Amniotic epithelial cell (primary cell): ENCODE results near the gene ABCF1.

- RRBS = 2% methylated on average over 20 of the region's 49 CpGs
Observed at GRCh38 chr6:30101949-30102819, 10.7 kb downstream of the TRIM31 start.

GRCh38 chr6:30184786-30185041 lies 21.4 kb downstream of the TRIM15 start:
- RRBS = no CpG with 5 or more reads among the region's 3 CpGs

GRCh38 chr6:30206600-30207708 lies 6.3 kb downstream of the TRIM26 start:
- RRBS = no CpG with 5 or more reads among the region's 11 CpGs

DNA sequence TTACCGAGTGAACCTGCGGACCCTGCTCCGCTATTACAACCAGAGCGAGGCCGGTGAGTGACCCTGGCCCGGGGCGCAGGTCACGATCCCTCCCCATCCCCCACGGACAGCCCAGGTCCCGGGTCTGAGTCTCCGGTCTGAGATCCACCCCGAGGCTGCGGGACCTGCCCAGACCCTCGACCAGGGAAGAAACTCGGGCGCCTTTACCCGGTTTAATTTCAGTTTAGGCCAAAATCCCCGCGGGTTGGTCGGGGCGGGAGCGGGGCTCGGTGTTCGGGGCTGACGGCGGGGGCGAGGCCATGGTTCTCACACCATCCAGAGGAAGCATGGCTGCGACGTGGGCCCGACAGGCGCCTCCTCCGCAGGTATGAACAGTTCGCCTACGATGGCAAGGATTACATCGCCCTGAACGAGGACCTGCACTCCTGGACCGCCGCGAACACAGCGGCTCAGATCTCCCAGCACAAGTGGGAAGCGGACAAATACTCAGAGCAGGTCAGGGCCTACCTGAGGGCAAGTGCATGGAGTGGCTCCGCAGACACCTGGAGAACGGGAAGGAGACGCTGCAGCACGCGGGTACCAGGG lies 46.9 kb upstream of the TRIM26 start:
- RRBS = 4% methylated on average over 9 of the region's 46 CpGs

DNA sequence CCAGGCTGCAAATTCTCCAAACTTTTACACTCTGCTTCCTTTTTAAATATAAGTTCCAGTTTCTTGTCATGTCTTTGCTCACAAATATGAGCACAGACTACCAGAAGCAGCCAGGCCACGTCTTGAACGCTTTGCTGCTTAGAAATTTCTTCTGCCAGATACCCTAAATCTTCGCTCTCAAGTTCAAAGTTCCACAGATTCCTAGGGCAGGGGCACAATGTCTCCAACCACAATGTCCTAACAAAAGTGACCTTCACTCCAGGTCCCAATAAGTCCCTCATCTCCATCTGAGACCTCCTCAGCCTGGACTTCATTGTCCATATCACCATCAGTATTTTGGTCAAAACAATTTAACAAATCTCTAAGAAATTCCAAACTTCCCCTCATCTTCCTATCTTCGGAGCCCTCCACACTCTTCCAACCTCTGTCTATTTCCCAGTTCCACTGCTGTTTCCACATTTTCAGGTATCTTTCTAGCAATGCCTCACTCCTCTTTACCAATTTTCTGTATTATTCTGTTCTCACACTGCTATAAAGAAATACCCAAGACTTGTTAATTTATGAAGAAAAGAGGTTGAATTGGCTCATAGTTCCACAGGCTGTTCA lies 42.2 kb upstream of the TRIM39 start:
- RRBS = no CpG with 5 or more reads among the region's 4 CpGs

GRCh38 chr6:30285578-30285909 lies 41.2 kb upstream of the TRIM39 start:
- RRBS = no CpG with 5 or more reads among the region's 1 CpG

DNA sequence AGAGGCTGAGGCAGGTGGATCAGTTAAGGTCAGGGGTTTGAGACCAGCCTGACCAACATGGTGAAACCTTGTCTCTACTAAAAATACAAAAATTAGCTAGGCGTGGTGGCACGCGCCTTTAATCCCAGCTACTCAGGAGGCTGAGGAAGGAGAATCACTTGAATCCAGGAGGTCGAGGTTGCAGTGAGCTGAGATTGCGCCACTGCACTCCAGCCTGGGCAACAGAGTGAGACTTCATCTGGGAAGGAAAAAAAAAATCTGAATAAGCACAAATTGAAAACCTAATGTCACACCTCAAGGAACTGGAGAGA lies 40.0 kb downstream of the RPP21 start:
- RRBS = no CpG with 5 or more reads among the region's 5 CpGs

DNA sequence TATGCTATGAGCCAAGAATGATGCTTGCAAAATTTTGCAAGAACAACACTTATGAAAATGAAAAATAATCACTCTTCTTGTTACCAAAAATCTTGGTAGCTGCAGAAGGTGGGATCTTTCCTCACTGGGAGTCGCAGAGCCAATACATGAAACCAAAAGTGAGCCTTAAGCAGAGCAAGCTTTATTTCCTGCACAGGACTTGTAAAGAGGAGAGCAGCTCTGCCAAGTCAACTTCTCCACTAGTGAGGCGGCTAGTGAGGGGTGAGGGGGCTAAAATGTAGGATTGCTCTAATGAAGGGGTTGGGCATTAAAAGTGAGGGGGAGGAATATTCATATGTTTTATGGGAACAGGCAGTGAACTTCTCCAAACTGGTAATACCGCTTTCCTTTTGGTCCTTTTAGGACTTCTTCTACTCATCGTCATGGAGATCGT lies 1.6 kb upstream of the HLA-E start:
- RRBS = no CpG with 5 or more reads among the region's 5 CpGs

DNA sequence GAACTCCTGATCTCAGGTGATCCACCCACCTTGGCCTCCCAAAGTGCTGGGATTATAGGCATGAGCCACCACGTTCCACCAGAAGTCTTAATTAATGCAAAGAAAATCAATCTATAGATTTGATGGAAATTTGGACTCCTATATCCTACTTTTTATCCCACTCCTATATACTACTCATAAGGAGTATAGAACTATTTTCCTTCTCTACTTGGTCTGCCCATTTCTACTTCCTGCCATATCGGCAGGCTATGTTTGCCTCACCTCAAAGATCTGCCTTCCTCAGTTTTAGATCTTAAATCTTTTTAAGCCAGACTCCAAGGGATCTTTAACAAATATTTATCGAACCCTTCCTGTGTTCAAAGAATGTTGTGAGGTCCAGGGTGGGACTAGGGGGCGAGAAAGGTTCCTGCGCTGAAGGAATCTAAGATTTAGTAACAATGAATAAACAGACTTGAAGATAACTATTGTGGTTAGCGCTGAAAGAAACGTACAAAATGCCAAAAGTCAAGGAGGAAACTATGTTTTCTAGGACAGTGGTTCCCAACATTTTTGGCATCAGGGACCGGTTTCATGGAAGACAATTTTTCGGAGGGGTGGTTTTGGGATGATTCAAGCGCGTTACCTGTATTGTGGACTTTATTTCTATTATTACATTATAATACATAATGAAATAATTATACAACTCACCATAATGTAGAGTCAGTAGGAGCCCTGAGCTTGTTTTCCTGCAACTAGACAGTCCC lies 6.1 kb downstream of the HLA-E start:
- RRBS = no CpG with 5 or more reads among the region's 11 CpGs

DNA sequence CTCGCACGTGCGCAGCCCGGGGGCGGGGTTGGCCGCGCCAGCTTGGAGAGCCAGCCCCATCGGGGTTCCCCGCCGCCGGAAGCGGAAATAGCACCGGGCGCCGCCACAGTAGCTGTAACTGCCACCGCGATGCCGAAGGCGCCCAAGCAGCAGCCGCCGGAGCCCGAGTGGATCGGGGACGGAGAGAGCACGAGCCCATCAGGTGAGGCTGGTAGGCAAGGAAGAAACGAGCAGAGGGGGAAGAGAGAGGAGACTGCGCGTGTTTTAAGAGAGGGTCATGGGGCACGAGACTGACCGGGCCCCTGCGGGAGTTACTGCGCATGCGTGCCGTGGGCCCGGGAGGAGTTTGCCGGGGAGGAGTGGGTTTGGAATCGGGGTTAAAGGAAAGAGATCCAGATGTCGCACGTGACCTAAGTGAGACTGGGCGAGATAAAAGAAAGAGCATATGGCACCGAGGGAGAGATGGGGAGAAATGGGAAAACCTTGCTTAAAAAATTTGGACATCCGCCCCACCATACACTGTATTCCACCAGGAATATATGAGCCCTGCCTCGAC lies at the start of gene ABCF1:
Gene ABCF1, plus strand, starts transcription at position 84 of the 556 bp plus-strand sequence.
- RRBS = 2% methylated on average over 22 of the region's 43 CpGs

DNA sequence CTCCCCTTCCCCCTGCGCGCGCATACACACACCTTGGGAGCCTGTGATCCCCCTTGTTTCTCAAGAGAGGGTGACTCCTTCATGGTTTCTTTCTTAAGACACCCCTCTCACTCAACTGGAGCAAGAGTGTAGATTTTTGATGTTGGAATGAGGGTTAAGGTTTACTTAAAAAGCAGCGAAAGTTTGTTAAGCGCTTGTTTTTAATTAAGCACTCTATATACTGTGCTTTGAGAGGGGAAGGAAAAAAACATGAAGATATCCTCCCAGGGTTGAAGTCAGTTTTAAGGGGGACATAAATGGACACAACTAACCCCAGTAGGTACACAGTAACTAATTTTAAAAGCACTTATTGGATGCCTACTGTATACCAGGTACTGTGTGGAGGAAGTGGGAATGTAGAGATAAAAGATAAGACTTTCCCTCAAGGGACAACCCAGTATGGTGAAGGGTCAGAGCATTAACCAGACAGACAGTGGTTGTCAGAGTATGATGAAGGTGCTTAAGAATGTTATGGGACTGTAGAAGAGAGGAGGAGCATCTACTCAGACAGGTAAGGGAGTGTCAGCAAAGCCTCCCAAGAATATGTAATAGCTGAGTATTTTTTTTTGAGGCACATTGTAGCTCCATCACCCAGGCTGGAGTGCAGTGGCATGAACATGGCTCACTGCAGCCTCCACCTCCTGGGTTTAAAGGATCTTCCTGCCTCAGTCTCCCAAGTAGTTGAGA lies 836 bp downstream of the ABCF1 start:
- RRBS = no CpG with 5 or more reads among the region's 5 CpGs

DNA sequence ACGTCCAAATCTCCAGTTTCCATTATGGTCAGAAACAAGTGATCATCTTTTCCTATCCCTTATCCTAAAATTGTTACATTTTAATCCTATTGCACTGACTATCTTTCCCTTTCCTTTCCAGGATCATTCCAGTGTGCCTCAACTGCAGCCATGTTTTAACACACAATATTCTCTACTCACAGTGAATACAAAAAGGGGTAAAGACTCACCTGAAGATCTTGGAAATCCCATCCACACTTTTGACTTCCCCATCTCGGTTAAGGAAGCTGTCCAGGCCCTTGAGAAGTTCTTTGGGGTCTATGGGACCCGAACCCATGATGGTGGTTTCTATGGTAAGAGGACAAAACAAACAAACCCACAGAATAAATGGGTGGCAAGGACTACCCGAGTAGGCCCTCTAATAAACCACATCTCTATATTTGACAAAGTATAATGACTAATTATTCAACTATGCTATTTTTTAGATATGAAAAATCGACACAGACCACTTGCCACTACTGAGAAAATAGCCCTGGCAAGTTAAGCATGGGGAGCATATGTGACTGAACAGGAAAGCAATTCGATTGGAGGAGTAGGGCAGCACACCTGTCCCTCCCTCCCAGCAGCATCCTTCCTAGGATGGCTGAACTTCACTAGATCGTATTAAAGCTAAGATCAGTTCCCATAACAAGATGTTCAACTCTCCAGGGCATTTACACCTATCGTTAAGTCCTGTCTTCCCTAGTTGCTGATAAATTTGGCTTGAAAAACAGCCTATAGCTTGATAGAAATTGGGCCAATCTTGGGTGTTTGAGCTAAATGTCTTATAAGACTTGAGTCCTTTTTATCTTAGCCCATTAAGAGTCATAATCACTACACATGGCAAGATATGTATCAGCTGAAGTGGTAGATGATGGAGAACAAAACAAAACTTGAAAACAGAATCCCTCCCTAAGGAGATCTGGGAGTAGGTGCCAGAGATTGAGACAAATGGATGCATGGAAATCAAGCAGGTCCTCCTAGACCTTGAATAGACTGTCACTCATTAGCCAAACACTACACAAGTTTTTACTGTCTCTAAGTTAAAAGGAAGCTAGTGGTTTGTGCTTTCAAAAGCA lies 7.1 kb downstream of the PPP1R10 start:
- RRBS = no CpG with 5 or more reads among the region's 8 CpGs

GRCh38 chr6:30615337-30616187 lies 1.5 kb downstream of the PPP1R10 start:
- RRBS = no CpG with 5 or more reads among the region's 8 CpGs

GRCh38 chr6:30647645-30648027 lies 703 bp downstream of the C6orf136 start:
- RRBS = 1% methylated on average over 7 of the region's 31 CpGs

DNA sequence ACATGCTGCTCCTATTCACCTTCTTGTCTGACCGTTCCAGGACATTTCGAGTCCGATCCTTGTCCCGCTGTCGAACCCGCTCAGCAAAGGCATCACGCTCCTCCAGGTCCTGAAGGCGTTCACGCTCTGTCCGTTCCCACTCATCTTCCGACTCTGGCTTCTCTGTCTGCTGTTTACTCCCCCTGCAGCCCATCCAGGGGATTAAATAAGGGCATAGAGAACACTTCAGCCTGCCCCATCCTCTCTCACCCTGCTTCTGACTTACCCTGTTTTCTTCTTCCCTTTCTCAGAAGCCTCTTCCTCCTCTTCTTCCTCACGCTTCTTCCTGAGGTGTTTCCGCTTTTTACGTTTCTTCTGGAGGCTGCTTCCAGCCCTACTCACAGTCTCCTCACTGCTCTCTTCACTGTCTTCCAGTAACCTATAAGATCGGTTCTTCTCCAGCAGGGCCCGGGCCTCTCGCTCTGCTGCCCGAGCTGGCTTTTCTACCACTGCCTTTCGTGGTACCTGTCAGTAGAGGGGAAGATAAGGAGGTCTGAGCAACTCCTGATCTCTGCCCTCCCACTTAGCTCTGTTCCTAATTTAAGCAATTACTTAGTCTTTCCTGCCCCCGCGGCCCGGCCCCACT lies 1.9 kb downstream of the DHX16 start:
- RRBS = no CpG with 5 or more reads among the region's 22 CpGs

- RRBS = 4% methylated on average over 2 of the region's 13 CpGs
Observed at GRCh38 chr6:30682132-30683301, 3.9 kb downstream of the PPP1R18 start.

- RRBS = no CpG with 5 or more reads among the region's 13 CpGs
Observed at GRCh38 chr6:30703239-30704297, 12.8 kb upstream of the NRM start.

DNA sequence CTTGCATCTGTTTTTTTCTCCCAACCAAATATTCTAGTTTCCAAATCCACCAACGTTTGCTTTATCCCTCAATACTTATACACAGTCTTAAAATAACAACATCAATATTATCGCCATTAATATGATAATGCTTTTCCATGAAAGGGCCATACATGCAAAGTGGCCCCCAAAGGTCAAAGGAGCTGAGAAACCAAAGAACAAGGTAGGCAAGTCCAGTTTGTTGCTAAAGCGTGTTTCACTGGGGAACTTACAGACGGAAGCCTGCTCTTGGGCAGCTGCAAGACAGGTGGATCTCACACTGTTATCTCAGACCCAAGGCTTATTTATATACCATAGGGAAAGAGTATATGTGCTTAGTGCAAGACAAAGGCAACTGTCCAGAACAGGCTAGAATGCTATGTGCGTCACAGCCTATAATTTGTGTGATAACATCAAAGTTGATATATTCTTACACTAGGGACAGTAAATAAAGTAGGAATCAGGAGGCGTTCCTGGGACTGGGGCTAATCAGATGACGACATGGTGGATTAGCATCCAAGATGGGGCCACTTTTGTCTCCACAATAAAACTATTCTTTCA lies 54.7 kb upstream of the IER3 start:
- RRBS = no CpG with 5 or more reads among the region's 7 CpGs

- RRBS = no CpG with 5 or more reads among the region's 3 CpGs
Observed at GRCh38 chr6:30830505-30830857, 53.8 kb upstream of the DDR1 start.